ENCODE results near the gene MICAL1.

DNA sequence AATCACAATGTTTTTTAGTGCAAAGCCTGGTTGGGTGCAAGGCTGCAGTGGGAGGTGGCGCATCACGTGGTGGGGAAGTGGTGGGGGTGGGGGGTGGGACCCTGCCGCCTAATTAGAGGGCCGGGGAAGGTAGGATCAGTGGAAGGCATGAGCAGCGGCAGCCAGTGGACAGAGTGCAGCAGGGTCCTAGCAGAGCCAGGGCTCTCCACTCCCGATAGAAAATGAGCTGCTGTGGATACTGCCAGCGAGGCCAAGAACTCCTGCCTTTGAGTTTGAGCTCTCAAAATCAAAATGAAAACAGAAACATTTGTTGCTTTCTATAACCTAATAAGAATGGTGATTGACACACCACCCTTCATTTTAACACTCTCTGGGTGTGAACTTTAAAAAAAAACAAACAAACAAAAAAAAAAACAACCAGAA lies 8.9 kb upstream of the ARMC2 start:
- PRO-cap = no peak

GRCh38 chr6:108904334-108905642 lies 56.6 kb downstream of the ARMC2 start:
- PRO-cap = no peak

- PRO-cap = bidirectional peak, plus-strand start at chr6:108944974, minus-strand start at chr6:108944981
Measured at GRCh38 chr6:108944634-108945381, 96.6 kb downstream of the ARMC2 start.

DNA sequence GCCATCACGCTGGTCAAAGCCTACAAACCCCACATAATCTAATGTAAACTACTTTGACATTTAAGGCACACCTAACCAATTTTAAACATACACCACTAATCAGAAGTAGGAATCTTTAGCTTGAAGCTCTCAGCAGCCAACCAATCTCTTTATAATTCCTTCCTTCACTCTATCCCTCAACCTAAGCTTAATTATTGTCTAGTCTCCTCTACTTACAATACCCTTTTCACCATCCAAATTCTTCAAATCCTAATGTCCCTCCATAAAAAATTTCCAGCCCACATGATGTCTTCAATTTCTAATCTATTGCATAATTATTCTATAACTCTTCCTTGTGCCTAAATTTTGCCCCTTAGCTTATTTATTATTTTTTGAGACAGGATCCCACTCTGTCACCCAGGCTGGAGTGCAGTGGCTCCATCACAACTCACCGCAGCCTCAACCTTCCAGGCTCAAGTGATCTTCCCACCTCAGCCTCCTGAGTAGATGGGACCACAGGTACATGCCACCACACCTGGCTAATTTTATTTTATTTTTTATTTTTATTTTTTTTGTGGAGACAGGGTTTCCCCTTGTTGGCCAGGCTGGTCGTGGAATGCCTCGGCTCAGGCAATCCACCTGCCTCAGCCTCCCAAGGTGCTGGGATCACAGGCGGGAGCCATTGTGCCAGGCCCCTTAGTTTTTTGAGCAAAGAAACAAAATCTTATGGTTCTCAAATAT lies 102.7 kb downstream of the SESN1 start:
- PRO-cap = no peak

GRCh38 chr6:109230405-109231046 lies 135.2 kb downstream of the CEP57L1 start:
- PRO-cap = no peak

DNA sequence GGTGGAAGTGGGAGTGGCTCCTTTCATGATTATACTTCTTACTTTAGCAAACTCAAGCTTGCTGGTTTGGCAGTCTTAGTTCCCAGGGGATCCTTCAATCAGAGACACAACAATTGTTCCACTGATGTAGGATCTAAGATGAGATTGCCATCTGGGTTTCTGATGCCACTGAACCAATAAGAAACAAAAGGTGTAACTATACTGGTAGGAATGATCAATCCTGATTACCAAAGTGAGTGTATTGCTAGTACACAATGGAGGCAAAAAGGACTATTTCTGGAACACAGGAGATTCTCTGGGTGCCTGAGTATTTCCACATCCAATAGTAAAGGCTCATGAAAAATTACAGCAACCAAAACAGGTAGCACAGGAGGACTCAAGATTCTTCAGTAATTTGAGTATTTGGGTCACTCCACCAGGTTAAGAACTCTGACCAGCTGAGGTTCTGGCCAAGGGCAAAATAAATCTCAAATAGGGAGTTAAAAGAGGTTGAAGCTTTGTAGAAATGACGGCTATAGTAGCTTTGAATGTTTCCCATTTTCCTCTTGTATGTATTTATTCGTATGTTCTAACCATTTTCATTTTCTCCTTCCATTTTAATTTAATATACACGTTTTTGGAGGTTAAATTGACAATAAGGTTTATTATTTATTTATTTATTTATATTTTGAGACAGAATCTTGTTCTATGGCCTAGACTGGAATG lies 21.1 kb downstream of the CD164 start:
- PRO-cap = no peak

DNA sequence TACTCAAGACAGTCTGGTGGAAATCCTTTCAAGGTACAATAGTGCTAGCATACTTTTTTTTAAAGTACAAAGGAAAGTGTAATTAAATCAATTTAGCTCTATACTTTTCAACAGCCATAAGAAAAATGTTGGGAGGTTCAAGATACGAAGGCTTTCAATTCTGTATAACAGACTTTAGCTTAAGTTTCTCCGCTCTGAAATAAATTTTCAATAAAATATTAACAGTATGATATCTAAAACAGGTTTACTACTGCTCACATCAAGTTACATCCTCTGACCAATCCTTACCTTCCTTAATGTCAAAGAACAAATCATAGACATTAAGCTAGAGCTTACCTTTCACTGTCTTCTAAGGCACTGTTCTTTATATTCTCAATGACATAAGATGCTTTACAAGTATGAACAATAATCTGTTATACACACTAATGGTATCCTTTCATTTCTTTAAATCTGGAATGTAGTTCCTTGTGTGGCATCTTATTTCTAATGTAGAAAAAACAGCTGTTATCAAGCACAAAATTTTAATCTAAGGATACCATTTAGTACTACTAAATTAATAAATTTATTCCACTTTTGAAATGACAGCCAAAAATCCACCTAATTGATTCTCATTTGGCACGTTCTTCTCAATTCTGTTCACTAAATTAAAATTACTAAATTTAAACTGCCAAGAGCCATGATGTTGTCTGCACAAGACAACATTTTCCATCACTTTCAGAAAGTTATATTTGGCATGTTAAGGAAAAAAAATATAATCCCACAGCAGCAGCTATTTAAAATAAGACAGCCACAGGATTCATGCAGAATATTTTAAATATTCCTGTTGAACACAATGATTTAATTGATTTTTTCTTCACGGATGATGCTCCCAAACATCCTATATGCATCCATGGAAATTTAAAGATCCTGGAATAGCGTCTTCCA lies 14.2 kb downstream of the CD164 start:
- PRO-cap = no peak

DNA sequence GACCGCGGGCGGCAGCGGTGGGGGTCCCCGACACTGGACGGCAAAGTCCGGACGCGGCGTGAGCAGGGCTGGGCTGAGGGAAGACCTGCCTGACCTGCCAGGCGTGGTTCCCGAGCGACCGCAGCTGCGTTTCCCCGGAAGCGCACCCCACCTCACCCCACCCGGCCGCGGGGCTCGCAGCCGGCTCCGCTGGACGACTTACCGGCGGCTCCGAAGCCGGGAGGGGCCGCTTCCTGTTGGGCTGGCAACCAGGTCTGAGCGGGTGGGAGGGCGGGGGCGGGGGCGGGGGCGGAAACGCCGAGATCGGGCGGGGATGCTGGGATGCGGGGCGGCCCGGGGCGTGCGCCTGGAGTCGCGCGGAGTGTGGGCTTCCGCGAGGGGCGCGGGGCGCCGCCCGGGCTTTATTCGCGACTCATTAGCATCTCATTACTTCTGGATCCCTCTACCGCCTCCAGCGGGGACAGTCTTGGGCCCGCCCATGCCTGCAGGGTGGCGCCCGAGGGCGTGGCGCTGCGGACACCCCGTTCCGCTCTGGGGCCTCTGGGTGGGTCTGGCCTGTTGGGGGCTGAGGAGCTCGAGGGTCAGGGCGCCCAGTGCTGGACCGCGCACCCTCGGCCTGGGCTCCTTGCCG lies at the start of gene MICAL1:
TSS of gene MICAL1 (minus strand) at position 256 of the 631 bp plus-strand sequence.
- PRO-cap = bidirectional peak, plus-strand start at position 310 of the sequence, minus-strand start at position 183 of the sequence; unidirectional peak, minus-strand start at position 417 of the sequence

GRCh38 chr6:110813812-110814160 lies 1.5 kb downstream of the CDK19 start:
- PRO-cap = no peak

DNA sequence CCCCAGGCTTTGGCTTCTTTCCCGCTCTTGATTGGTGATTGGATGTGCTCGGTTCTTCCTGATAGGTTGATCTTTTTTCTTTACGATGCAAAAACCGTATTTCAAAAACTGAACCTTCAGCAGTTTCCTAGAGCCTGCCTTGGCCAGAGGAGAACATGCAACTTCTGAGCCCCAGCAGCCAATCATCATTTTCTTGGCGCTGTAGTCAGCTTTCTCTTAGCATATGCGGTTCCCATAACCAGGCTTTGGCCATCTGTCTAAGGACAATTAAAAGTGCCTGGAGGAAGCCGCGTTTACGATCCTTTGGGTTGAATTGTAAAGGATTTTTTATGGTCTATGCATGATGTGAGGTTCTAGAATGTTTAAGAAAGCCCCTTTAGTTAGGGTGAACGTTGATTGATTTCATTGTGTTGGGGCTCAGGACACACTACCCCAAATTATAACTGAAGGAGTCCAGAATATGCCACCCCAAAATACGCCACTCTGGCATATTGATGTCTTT lies 758 bp upstream of the CDK19 start:
- PRO-cap = bidirectional peak, plus-strand start at position 130 of the sequence, minus-strand start outside the sequence

GRCh38 chr6:110826206-110826970 lies 11.1 kb upstream of the CDK19 start:
- PRO-cap = no peak

DNA sequence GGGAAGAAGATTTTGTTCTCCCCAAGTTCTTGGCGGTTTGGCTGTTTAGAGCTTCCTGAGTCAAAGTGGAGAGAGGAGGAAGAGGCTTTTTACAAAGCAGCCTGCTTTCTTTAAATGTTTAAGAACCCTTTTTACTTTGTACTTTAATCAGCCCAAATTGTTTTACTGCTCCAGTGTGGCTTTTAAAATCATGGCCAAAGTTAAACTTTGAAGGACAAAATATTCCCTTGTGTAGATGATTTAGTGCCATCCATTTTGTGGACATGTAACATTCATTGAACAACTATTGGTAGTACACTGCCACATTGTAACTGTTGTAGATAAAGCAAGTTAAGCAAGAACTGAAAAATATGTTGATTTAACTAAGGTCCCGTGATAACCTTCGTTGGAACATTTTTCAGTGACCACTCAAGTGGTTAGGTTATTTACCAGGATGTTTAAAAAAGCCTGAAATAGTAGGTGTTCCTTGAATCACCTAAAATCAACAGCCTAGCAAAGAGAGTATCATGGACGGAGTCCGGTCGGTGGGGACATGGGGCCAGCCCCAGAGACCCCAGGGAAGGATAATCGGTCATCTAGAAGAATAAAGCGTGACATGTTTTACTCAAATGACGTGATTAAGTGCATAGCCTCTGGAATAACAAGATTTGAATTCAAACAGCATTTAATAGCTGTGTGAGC lies 2.5 kb downstream of the AMD1 start:
- PRO-cap = no peak

DNA sequence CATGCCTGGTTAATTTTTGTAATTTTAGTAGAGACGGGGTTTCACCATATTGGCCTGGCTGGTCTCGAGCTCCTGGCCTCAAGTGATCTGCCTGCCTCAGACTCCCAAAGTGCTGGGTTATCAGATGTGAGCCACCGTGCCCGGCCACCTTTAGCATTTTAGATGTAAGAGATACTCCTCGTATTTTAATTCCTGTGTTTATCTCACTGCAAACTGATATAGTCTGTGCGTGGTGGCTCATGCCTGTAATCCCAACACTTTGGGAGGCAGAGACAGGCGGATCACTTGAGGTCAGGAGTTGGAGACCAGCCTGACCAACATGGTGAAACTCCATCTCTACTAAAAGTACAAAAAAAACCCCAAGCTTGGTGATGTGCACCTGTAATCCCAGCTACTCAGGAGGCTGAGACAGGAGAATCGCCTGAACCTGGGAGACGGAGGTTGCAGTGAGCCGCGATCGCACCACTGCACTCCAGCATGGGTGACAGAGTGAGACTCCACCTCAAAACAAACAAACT lies 27.1 kb downstream of the AMD1 start:
- PRO-cap = no peak

GRCh38 chr6:110944420-110945167 lies 13.9 kb upstream of the GTF3C6 start:
- PRO-cap = no peak

DNA sequence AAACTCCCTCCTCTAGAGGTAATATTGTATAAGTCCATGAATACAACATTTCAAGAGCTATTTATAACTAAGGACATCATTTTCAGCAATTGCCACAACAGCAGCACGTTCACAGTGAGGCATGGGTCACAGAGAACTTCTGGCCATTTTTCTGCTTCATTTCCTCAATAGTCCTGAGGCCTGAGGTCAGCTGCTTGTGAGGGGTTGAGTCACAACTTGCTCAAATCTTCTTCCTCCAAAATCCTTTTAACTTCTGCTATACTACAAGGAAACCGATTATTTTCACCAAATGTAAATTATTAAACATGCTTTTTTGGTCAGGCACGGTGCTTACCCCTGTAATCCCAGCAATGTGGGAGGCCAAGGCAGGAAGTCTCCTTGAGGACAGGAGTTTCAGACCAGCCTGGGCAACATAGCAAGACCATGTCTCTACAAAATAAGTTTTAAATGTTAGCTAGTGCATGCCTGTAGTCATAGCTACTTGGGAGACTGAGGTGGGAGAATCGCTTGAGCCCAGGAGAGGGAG lies 11.2 kb upstream of the SLC16A10 start:
- PRO-cap = no peak

DNA sequence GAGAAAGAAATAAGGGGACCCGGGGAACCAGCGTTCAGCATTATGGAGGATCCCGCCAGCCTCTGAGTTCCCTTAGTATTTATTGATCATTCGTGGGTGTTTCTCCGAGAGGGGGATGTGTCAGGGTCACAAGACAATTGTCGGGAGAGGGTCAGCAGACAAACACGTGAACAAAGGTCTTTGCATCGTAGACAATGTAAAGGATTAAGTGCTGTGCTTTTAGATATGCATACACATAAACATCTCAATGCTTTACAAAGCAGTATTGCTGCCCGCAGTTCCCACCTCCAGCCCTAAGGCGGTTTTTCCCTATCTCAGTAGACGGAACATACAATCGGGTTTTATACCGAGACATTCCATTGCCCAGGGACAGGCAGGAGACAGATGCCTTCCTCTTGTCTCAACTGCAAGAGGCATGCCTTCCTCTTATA lies 3.9 kb upstream of the MFSD4B start:
- PRO-cap = no peak

- PRO-cap = no peak
Measured at GRCh38 chr6:111400208-111400893, 82.7 kb downstream of the REV3L start.

DNA sequence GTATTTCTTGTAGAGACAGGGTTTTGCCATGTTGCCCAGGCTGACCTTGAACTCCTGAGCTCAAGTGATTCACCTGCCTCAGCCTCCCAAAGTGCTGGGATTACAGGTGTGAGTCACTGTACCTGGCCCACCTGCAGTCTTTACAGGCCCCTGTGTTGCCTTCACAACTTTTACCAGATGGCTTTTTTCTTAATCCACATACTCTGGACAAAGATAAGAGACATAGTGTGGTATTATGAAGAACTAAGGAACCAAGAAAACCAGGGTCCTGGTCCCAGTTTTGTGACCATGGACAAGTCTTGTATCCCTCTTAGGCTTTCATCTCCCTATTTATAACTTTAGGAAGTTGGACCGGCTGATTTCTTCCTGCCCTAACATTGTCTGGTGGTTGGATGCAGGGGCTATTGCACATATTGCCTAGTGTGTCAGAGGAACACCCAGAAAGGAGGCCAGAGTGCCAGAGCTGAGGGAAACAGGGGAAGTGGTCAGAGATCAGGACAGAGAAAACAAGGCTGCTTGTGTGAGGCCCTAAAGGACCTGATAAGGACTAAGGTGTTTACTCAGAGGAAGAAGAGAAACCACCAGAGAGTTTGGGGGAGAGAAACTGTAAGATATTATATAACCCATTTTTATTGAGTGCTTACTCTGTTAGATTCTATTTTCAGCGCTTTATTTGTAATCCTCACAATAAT lies 53.7 kb upstream of the REV3L start:
- PRO-cap = no peak

DNA sequence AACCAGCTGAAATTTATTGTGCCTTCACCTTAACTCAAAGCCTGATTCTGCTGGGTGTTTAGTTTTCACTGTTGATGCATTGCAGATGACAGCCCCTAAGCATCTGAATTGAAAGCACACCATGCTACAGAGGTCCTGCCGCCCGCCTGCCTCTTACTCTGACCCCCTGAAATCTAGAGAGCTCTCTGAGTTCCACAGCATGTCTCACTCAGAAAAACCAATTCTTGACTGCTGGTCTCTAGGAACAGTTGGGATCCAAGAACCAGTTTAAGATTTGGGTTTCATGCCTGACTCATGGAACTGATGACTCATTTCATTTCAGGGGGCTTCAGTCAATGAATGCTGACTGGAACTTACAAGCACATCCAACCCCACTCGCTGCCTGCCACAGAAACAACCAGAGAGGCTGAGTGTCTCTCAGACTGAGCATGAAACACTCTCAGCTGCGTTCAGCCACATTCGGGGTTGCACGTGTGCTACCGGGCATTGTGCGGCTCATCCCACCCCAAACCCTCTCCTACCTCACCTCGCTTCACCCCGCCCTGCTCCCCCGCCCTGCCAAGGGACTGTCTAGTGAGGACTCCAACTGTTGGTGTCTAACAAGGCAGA lies 19.9 kb upstream of the TRAF3IP2 start:
- PRO-cap = no peak

DNA sequence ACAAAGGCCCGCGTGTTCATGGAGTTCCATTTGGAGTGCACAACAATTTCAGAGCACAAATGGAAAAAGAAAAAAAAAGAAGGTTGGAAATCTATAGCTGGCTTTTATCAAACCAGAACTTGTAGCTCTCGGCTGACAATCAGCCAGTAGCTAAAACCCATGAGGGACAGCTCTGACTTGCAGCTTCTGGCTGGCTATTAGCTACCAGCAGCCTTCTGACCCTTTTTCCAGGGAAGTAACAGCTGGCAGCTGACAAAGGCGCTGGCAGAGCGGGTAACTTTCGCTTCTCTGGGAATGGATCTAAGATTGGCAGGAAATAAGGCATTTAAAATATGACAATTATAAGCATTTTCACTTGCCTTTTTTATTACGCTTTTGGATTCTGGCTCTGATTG lies 20.4 kb upstream of the TRAF3IP2 start:
- PRO-cap = no peak